ENCODE measurements around the gene CXCR2.

GRCh38 chr2:217890019-217890951 lies 112.5 kb downstream of the TNS1 start:
- PRO-cap: no peak
- CAGE, long polyA plus RNA: no peak

- PRO-cap: no peak
- CAGE, long polyA plus RNA: no peak
Measured at GRCh38 chr2:217897661-217898881, 104.7 kb downstream of the TNS1 start.

DNA sequence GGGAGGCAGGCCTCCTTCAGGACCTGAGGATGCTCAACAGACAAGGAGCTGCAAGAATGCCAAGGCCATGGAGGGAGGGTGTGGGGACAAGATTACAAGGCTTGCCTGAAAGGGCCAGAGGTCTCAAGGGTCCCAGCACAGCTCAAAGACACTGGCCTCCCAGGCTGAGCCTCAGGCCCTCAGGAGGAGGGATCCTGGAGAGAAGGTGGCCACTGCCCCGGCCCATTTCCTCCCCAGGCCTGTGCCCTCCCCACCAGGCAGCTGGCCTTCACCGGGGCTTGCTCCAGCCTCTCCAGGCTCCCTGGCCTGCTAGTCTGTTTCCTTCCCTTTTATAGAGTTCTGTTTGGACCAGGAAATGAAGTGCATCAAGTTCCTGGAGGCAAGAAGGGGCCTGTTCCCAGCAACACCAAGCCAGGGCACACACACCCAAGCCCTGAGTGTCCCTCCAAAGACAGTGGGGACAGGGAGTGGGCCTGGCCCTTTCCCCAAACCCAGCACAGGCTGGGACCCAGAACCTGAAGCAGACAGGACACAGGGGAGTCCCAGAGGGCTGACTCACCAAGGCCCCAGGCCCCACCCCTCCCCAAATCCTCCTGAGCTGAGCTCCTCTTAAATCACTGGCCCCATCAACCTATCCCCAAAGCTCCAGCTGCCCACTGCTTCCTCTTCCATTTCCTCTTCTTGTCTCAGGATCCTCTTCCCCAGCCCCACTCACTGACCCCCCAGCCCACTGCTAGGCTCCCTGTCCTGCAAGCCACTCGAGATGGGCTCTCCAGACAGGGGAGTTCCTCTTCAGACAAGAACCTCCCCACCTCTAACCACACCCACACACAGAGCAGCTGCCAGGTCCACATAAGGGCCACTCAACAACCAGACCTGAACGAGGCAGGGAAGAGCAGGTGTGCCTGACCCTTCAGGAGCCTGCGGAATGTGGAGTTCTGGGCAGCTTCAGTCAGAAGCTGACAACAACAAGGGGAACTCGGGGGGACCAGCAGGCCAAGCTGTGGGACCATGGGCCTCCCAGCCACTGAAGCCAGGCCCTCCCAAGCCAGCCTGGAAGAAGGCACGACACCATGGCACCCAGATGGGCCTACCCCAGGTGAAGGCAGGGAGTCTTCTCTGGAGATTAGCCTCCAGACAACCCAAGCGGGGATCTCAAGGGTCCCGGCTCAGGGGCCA lies 74.3 kb downstream of the TNS1 start:
- PRO-cap: no peak
- CAGE, long polyA plus RNA: no peak

DNA sequence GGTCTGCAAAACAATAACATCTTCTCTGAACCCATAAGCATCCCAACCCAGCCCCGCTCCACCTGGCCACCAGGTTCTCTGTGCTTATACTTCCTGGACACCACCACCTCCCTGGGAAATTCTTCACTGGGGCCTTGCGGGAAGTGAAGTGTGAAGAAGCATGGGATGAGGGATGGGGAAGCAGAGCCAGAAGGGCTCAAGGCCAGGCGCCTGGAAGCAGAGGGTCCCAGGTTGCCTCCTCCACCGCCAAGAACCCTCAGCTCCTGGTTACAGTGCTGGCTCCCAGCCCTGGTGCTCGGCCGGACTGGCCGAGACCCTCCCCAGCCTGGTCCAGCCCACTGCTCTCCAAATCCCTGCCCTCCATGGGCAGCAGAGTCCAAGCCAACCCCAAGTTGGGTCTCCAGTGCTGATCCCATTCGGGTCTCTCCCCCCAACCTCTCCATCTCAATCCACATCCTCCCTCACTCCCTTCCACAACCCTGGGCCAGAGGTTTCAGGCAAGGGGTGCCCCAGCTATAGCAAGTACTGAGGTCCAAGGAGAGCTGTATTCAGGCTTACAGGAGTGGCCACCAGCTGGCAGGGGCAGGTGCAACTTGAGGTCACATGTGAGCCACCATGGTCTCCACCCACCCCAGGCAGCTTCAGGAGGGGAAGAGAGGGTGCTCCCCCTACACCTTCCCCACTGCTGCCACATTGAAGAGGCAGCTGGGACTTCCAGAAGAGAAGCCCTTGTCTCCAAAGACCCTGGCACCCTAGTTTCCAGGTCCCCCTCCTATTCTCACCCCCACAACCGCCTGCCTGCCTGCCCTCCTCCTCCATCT lies 60.6 kb downstream of the TNS1 start:
- PRO-cap: no peak
- CAGE, long polyA plus RNA: no peak

DNA sequence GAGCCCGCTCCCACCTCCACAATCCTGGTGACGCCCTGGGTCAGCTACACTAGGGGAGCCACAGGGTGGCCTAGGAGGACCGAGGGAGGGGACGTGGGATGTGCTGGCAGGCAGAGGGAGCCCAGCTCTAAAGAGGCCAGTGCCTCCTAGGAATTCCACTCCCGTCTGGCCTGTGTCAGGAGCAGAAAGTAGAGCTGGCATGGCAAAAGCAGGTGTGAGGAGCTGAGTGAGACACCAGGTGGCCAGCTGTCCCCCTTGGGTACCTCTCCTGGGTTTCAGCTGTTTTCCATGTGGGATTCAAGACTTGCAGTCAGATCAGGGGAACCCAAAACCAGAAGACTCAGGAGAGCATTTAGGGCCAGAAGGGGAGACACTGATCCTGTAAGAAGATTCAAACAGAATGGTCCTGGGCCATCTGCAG lies 49.1 kb downstream of the TNS1 start:
- PRO-cap: no peak
- CAGE, long polyA plus RNA: no peak

GRCh38 chr2:217999927-218000721 lies 2.7 kb downstream of the TNS1 start:
- PRO-cap: no peak
- CAGE, long polyA plus RNA: no peak

DNA sequence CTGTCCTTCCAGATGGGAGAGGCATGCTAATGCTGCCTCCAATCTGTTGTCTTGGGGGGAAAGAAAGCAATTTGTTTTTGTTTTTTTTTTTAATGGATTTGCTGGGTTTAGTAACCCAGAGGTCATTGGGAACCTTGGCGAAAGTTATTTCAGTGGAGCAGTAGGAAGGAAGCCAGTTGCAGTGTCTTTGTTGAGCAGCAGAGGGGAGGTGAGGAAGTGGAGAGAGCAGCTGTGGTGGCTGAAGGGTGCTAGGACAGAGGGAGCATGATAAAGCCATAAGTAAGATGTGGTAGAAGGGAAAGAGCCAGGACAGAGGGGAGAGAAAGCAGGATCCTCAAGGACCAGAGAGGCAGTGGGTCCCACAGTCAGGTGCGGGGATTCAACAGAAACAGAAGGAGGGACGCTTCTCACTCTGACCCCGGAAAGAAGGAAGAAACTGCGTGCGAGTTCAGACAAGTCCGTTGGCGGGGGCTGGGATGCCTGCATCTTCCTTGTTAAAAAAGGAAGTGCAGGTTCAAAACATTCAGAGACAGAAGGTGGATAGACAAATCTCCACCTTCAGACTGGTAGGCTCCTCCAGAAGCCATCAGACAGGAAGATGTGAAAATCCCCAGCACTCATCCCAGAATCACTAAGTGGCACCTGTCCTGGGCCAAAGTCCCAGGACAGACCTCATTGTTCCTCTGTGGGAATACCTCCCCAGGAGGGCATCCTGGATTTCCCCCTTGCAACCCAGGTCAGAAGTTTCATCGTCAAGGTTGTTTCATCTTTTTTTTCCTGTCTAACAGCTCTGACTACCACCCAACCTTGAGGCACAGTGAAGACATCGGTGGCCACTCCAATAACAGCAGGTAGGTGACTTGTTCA lies at the start of gene CXCR2:
CXCR2 (plus strand) TSS at position 526 of the 867 bp plus-strand sequence.
- PRO-cap: no peak
- CAGE, long polyA plus RNA: no peak

- PRO-cap: no peak
- CAGE, long polyA plus RNA: no peak
Measured at GRCh38 chr2:218284056-218284727, 8.1 kb downstream of the TMBIM1 start.

DNA sequence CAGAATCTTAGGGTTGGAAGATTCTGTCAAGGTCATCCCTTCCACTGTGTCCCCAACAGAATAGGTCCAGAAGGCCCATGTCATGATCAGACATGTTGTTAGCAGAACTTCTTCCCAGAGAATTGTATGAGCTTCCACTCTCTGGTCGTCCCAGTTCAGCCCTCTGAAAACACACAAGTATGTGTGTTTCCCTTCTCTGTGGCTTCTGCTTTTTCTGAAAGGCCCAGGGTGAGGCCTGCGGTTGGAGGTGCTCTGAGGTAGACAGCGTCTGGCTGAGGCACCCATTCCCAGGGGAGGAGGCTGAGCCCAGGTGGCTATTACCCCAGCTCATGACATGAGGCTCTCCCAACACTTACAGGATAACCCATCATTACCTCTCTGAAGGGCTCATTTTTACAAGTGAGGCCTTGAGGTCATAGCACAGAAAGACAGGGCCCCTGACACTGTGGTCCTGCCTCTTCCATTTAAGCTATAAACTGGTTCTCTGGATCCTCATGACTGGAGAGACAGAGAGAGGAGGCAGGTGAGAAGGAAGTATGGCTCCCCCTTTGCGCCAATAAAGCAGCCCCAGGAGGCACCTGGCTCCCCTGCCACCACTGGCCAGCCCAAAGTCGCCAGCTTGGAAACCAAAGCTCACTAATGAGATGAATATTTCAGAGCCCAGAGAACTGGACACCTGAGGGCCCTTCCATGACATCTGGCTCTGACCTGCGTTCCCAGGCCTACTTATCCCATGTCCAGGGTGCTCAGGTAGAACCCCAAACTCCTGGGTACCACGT lies 1.3 kb downstream of the TMBIM1 start:
- PRO-cap: bidirectional peak, plus-strand start at position 390 of the sequence, minus-strand start at position 189 of the sequence
- CAGE, long polyA plus RNA: no peak

DNA sequence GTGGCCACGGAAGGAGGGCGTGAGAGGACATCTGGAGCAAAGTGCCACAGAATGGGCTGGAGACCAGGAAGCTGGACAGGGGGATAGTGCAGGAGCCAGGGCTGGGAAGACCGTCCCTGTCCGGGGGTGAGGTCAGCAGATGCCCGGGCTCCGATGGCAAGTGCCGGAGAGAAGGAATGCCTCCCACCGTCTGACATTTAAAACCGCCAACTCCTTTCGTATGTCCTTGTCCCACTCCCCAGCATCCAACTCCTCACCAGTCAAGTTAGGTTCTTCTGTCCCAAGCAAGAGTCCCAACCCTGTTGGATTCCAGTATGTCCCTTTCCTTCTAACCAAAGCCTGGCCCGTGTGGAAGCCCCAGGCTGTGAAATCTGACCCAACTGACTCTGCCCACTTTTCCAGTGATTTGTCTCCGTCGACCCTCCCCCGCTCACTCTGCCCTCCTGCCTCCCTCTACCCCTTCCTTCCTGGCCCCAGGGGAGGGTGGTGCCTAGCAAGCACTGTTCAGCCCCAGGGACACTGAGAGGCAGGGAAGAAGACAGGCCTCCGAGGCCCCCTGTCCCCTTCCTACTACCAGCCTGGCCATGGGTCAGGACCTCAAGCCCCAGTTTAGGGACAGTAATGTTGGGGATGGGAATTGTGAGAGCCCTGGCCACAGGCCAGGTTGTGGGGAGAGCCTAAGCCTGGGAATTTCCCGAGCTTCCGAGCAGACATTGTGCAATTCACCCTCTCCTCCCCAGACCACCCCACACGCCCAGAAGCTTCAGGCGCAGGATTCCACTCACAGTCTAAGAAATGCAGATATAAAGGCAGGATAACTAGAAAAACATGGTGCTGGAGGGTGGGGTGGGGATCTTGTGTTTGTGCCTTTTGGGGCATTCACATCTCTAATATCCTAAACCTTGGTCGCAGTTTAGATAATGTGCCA lies 31.6 kb upstream of the TMBIM1 start:
- PRO-cap: no peak
- CAGE, long polyA plus RNA: no peak

- PRO-cap: no peak
- CAGE, long polyA plus RNA: no peak
Measured at GRCh38 chr2:218332888-218333811, 23.5 kb upstream of the CATIP start.

- PRO-cap: no peak
- CAGE, long polyA plus RNA: no peak
Measured at GRCh38 chr2:218397713-218398280, 1.9 kb upstream of the CTDSP1 start.

DNA sequence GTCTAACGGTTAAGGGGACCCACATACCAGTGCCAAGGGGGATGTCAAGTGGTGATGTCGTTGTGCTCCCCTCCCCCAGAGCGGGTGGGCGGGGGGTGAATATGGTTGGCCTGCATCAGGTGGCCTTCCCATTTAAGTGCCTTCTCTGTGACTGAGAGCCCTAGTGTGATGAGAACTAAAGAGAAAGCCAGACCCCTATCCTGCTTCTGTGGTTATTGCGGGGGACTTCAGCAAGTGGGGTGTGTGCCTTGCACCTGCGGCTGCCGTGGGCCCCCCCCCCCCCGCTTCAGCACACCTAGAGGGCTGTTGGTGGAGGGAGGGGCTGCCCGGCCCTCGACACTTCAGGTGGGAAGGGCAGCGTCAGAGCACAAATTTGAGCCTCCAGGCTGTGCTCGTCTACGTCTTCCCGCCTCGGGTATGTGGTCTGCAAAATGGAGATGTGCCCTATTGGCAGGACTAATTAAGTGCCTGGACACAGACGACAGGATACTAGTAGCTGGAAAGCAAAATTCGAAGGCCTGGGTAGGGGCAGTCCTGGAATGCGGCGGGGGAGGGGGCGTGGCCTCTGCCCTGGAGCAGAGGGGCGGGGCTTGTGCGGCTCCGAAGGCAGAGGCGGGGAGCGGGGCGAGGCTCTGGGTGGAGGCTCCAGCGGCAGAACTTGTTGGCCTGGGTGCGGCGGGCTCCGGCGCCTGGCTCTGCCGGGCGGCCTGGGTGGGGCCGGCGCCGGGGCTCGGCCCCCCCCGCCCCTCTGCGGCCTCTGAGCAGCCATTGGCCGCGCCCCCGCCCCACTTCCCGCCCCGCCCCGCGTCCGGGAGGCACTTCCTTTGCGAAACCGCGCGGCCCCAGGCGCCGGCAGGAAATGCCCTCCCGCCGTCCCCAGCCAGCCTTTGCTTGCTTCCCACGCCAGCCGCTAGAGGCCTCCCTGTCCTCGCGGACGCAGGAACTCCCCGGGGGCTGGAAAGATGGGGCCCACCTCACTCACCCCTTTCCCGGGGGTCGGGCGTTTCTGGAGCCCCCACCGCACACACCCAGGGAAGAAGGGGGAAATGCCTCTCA lies 6.4 kb downstream of the CTDSP1 start:
- PRO-cap: bidirectional peak, plus-strand start at position 163 of the sequence, minus-strand start at position 167 of the sequence; bidirectional peak, plus-strand start at position 654 of the sequence, minus-strand start at position 697 of the sequence
- CAGE, long polyA plus RNA: no peak

DNA sequence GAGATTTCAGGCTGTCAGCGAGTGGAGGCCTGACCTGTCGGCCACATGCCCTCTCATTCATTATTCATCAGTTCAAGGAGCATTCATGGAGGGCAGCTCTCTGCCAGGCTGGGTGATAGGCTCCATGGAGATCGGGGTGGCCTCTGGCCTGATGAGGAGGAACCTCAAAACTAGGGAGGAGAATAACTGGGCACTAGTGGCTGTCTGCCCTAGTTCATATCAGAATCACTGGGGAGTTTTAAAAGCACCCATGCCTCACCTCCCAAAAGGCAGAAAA lies 3.7 kb downstream of the VIL1 start:
- PRO-cap: no peak
- CAGE, long polyA plus RNA: no peak

DNA sequence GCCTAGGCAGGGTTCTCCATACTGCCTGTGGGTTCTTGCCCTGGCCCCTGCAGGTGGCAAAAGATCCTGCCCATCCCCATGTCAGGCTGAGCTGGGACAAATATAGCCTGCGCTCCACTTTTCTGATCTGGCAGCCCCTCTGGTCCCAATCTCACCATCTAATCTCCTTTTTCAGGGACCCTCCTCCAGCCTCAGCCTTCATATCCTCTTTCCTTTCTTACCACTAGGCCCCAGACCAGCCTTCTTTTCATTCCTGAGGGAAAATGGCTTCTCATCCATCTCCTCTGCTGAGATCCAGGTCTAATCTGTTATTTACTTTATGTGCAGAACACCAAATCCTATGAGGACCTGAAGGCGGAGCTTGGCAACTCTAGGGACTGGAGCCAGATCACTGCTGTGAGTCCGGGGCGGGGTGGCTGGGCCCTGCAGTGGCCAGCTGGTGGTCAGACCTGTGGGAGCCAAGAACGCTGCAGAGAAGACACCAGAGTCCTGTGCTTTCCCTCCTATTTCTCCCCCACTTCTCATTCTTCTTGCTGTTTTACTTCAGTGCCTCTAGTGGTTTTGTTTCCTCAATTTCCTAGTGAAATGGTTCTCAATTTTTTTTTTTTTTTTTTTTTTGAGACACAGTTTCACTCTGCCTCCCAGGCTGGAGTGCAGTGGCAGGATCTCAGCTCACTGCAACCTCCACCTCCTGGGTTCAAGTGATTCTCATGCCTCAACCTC lies 19.6 kb downstream of the VIL1 start:
- PRO-cap: no peak
- CAGE, long polyA plus RNA: no peak

GRCh38 chr2:218549549-218550056 lies 18.5 kb downstream of the USP37 start:
- PRO-cap: no peak
- CAGE, long polyA plus RNA: no peak

DNA sequence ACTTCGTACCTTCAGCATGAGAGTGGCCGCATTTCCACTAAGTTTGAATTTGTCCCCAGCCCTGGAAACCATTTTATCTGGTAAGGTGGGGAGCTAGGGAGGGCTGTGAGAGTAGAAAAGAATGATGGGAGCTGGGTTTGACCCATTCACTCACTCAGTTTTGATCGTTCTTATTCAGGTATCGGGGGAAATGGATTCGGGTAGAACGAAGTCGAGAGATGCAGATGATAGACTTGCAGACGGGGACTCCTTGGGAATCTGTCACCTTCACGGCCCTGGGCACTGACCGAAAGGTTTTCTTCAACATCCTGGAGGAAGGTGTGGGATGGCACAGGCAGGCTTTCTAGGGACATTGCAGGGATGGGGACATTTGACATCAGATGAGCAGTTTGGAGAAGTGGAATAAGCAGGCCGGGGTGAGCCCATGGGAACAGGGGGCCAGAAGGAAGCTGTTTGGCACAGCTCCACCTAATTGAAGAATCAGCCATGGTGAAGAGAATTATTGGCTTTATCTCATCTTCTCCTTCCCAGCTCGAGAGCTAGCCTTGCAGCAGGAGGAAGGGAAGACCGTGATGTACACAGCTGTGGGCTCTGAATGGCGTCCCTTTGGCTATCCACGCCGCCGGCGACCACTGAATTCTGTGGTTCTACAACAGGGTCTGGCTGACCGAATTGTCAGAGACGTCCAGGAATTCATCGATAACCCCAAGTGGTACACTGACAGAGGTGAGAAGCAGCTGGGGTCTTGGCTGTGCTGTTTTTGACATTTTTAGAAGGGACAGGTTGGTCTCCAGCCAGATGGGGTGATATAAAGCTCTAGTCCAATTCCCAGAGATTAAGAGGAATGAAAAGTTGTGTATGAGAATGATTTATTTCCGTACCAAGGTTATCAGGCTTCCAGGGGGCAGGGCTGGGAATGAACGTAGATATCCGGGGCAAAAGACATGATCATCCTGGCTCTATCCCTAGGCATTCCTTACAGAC lies 2.0 kb downstream of the BCS1L start:
- PRO-cap: no peak
- CAGE, long polyA plus RNA: no peak

- PRO-cap: no peak
- CAGE, long polyA plus RNA: no peak
Measured at GRCh38 chr2:218755179-218755744, 26.7 kb upstream of the CYP27A1 start.

DNA sequence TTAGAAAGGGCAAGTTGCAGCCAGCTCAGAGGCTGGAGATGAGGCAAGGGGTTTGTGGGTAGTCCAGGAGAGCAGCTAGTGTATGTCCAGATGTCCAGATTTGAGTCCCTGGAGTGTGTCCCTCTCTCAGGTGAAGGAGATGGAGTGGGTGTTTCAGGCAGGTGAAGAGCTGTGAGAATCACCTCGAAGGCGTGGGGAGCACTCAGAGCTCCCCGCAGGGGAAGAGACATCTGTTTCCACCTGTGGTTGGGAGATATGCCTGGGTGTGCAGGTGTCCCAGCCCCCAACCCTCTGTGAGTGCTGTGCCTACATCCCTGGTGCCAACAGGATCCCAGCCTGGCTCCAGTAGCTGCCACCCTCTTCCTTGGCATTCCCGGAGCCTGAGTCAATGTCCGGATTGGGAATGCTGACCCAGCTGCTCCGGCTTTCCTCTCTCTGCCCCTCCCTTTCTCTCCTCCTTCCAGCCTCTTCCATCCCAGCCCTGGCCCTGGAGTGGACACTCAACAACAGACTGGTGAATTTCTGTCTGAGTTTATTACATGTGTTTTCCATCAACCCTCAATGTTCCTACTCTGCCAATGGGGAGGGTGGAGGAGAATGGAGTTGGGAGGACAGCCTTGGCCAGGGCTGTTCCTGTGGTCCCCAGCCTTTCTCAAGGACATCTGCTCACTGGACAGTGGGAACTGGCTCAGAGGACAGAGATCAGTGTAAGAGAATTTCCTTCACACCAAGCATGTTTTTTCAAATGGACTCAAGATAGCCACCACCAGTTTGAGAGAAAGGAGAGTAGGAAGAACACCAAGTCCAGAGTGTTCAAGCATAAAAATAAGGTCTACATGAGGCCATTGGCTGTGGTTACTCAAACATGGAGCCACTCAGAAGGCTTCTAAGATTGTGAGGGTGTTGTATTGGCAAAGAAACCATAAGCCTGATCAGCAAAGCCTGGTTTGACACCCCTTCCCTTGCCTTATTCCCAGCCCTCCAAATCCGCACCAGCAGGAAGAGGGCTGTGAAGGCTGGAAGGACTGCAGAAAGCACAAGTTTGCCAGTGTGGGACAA lies 27.1 kb upstream of the WNT6 start:
- PRO-cap: no peak
- CAGE, long polyA plus RNA: no peak

GRCh38 chr2:218961188-218962257 lies 2.1 kb downstream of the CDK5R2 start:
- PRO-cap: no peak
- CAGE, long polyA plus RNA: no peak

Data from B cell (primary cell).